Cardiac muscle cell (in vitro differentiated cells and primary cell): ENCODE measurements around the genes TFDP3 and GPC4.

DNA sequence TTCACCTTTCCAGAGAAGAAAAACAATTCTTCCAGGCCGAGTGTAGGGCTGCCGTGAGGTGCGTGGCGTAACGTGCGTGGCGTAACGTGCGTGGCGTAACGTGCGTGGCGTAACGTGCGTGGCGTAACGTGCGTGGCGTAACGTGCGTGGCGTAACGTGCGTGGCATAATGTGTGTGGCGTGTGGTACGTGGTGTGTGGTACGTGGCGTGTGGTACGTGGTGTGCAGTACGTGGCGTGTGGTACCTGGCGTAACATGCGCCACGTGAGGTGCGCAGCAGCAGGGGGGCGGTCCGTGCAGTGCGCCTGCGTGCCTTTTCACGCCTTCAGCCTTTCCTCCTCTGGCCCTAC is at the start of gene TFDP3:
Gene TFDP3 (minus strand): TSS at position 62 of the 349 bp plus-strand sequence.
- RAMPAGE, long total RNA: no peak
- RRBS: no CpG with 5 or more reads among the region's 40 CpGs

- RAMPAGE, long total RNA: no peak
- RRBS: 7% methylated on average over 29 of the region's 123 CpGs
Observed at GRCh38 chrX:133415017-133416167, at the start of gene GPC4. GPC4 (minus strand) TSS chrX:133415489.

GRCh38 chrX:134603872-134604367 is 54.4 kb downstream of the PLAC1 start:
- RAMPAGE, long total RNA: no peak
- RRBS: no CpG with 5 or more reads among the region's 1 CpG

GRCh38 chrX:134793784-134794459 is 3.1 kb downstream of the PABIR2 start:
- RAMPAGE, long total RNA: no peak
- RRBS: no CpG with 5 or more reads among the region's 9 CpGs

DNA sequence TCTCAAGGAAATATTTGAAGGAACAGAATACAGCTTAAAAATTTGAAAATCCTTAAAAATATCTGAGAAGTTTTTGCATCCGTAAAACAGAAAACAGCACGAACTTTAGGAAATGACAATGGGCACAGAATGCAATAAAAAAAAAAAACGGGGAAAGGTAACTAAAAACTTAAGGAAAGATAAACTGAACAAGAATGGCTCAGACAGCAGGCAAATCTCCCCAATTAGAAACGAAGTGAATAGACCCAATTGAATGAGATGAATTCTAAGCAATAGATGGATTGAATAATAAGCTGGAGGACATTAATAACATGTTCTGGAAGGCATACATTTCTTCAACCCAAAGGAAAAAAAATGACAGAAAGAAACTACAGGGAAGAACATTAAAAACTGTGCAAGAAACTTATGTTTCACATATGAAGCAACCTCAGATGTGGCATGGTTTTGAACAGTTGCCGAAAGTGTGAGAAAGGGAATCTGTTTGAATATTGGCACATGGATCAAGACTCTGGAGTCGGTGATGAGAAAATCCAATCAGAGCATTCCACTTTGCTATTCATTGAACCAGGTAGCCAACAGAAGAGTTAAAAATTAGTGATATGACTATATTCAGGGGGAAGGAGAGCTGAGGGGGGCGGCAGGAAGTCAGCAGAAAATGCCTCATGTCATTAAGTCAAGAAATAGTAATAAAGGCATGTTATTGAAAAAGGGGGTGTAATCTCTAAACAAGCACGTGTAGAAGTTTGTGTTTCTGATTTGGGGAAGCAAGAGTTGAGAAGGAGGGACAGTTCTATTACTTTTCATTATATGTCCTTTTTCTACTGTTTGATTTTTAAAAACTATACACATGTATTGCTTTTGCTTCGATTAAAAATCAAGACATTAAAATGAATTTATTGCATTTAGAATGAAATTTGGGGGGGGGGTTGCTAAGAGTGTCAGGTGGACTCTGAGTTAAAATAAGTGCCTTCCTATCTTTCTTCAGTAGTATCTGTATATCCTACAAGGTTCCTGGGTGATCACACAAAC is 1.1 kb downstream of the SMIM10 start:
- RAMPAGE, long total RNA: no peak
- RRBS: no CpG with 5 or more reads among the region's 9 CpGs

DNA sequence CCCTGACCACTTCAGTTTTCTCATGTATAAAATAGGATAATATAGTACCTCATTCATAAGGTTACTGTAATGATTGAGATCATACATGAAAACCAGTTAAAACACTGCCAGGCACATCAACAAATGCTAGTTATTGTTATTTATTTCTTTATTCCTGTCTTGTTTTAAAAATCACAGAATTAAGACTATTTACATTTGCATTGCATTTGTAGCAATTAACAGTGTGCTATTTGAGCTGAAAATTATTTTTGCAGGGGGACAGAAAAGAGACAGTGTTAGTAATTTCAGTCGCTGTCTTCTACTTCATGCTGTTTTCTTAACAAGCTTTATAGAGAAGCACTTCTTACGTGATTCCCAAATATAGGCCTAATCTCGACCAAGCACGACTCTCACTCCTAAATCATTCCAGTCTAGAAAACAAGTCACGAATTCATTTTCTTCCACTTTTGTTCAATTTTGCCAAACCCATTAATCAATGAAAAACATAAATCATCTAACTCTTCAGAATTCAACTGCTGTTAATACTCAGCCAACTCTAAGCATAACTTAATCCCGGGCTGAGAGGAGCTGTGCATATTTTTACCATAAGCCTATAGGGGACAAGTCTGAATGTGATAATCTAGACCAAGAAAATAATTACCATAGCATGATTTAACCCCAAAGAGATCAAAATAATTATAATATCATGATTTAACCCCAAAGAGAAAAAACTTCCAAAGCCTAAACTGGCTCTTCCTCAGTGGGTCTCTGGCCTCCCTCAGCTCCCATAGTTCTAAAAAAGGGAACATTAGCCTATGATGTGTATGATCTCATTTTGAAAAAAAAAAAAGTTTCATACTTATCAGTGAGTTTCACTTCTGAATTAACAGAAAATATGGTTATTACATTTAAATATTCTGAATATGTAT is 70.4 kb upstream of the FHL1 start:
- RAMPAGE, long total RNA: no peak
- RRBS: no CpG with 5 or more reads among the region's 6 CpGs

GRCh38 chrX:136127073-136127569 is 69.7 kb upstream of the FHL1 start:
- RAMPAGE, long total RNA: no peak
- RRBS: no CpG with 5 or more reads among the region's 5 CpGs

GRCh38 chrX:136159549-136159925 is 37.3 kb upstream of the FHL1 start:
- RAMPAGE, long total RNA: no peak
- RRBS: no CpG with 5 or more reads among the region's 2 CpGs

DNA sequence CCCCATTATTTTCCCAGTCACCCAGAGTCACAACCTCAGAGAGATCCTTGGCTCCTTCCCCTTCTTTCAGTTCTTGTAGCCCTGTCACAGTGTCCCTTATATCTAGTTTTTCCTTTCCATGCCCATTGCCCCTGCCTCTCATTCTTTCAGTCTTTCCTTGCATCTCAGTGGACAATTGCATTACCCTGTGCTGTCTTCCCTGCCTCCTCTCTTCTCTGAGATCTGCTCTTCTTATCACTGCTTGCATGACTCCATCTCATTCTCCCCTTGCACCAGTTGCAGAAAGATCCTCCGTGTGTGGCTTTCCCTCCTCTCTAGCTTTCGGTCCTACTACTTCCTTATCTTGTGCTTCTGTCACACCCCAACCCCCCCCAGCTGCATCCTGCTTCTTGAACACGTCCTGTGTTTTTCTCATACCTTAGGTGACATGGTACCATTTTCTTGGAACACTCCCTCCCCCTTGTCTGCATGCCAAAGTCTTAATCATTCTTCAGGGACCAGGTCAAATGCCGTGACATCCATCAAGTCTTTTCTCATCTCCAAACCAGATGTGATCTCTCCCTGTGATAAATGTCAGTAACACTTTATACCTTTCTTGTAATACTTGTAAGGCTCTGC is 3.1 kb upstream of the FHL1 start:
- RAMPAGE, long total RNA: no peak
- RRBS: no CpG with 5 or more reads among the region's 4 CpGs

DNA sequence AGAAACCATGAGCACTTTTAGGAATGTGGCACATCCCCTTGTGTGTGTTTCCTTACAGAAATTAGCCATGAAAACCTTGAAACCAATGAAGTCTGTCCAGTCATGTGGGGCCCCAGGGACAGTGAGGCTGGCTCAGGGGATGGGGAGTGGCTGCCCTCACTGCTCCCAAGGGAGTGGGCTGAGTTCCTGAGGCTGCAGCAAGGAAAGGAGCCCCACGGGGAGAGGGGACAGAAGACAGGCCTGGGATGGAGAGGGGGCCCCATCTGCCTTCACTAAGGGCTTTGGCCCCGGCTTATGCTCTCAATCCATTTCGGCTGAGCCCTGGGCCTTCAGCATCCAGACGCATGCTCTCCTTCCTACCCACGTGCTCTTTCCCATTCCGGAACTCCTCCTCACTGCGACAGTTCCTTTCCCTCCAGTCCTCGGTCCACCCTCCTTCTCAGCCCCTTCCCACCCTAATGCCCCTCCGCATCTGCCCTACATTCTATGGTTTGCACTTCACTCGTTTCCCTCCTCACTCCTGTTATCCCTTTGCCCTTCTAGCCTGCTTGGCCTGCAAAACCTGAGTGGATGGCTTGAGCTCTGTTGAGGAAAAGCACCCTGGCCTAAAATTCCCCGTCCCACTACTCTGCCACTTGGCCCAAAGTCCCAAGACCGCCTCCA is 15.5 kb downstream of the FHL1 start:
- RAMPAGE, long total RNA: no peak
- RRBS: 74% methylated on average over 4 of the region's 12 CpGs

DNA sequence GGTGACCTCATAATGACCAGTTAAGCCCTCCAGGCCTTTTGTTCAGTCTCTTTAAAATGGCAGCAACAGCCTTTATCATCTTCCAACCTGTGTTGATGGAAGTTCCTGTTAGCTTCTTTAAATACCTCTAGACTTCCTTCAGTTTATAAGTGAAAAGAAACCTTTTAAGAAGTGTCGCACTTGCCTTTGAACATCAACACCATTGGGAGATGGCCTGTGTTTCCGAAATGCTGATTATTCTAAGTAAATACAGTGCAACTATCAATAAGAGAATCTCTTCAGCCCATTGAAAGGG is 5.5 kb downstream of the CD40LG start:
- RAMPAGE, long total RNA: no peak
- RRBS: no CpG with 5 or more reads among the region's 2 CpGs

DNA sequence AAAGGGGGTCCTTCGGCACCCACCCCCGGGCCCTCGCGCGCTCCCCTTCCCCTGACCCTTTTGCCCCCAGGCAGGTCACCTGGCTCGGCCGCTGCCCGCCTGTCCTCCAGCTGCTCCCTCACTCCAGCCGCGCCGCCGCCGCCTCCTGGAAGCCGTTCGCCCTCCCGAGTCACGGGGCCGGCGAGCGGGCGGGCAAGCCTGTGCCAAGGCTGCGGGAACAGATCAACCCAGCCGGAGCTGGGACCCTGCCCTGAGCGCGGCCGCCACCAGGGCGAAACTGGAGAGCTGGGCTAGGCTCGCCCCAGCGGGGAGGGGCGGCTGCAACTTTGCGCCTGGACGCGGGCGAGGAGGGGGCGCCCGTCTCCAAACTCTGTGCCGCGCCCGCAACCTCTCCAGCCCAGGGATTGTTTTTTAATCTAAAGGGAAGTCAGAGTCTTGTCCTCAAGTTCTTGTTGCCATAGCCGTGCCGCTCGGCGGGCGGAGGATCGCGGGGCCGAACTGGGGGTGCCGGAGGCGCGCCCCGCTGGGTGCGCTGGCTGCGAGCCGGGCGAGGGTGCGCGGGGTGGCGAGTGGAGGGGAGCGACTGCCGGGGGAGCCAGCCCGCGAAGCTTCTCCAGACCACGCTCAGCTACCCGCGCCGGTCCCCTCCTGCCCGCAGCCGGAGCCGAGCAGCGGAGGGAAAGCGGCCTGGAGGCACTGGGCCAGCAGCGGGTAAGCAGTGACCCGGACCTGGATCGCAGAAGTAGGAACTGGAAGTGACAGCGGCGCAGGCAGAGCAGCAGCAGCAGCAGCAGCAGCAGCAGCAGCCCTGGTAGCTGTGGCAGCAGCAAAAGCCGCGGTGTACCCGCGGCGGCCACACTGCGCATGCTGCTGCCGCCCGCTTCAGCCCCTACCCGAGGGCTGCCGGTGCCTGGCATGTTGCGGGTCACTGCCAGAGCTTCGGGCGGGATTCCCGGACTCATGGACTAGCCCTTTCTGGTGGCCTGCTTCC is 13.4 kb downstream of the ARHGEF6 start:
- RAMPAGE, long total RNA: no peak
- RRBS: 12% methylated on average over 40 of the region's 90 CpGs

DNA sequence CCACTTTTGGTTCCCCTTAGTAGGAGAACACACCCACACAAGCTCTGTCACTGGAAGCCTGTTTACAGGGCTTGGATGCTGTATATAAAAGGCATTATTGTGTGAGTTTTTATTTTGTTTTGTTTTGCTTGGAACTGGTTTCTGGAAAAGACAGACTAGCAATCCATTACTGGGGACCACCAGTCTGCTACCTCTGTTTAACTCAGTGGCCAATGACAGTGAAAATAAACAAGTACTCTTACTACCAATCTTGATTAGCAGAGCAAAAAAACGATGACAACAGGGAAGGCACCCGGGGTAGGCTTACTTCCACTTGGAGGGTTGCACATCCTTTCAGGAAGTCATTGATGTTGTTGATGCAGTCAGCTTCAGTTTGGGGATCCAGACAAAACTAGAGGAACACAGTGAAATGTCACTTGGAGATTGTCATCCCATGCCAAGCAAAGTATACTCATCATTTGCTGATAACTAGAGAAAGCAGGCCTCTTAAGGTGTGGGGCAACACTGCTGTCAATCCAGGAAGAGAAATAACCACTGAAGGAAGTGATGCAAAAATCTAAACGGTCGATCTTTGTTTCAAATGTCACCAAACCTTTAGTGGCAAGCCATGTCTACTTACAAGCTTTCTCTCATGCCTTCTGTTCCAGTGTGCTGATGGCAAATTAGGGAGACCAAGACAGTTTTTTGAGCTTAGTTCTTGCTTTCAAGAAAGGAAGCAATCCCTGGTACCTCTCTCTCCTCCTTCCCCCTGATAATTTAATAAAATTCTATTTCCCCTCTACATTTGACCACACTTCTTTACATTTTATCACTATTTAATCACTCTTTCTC is 1.4 kb downstream of the ARHGEF6 start:
- RAMPAGE, long total RNA: no peak
- RRBS: no CpG with 5 or more reads among the region's 4 CpGs

DNA sequence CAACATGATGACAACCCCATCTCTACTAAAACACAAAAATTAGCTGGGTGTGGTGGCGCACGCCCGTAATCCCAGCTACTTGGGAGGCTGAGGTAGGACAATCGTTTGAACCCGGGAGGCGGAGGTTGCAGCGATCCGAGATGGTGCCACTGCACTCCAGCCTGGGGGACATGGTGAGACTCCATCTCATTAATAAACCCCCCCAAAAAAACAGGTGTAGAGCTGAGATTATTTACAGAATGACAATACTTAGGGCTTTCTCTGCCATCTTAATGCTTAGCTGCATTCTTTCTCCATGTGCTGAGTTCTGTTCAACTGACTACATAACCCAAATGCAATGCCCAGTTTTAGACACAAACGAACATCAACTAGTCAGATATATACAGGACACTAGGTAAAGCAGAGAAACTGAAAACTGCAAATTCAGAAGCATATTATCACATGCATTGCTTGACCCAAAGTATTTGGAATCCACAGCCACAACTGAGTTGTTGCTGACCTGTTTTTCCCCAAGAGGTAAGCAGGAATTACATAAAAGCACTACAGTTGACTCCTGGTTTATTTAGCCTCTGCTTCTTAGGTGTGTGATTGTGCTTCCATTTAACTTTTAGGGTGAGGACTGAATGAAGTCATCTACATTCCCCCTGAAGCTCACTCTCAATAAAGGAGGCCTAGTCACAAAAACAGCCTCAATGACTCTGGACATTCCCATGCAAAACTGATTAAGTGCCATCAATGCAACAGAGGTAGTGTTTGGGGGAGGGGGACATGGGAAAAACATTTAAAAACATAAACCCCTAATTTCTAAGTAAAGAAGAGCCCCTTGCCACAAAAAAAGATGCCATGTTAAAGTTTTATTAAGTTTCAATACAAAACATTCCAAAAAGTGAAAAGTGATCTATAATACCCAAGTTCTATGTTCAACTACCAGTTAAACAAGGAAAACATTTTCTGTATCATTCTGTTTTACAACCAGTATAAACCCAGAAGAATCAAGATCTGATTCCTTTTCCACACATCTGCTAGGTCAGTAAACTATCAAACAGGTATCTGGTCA is 11.8 kb downstream of the RBMX start:
- RAMPAGE, long total RNA: no peak
- RRBS: no CpG with 5 or more reads among the region's 9 CpGs

- RAMPAGE, long total RNA: no peak
- RRBS: no CpG with 5 or more reads among the region's 28 CpGs
Observed at GRCh38 chrX:136909689-136910640, 29.4 kb upstream of the RBMX start.

- RAMPAGE, long total RNA: no peak
- RRBS: 94% methylated on average over 1 of the region's 10 CpGs
Observed at GRCh38 chrX:136935521-136936022, 55.0 kb upstream of the RBMX start.

DNA sequence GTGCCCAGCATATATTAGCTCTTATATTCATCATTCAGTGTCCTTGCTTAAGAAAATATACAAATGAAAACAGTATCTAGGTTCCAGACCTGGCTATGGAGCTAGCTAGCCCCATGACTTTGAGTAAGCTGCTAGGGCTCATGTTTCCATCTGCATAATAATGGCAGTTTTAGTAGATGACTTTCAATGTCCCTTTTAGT is 435.3 kb downstream of the ZIC3 start:
- RAMPAGE, long total RNA: no peak

- RAMPAGE, long total RNA: no peak
- RRBS: no CpG with 5 or more reads among the region's 17 CpGs
Observed at GRCh38 chrX:138712055-138712521, 571 bp upstream of the FGF13 start.

- RAMPAGE, long total RNA: no peak
- RRBS: no CpG with 5 or more reads among the region's 85 CpGs
Observed at GRCh38 chrX:139203927-139204740, 326.4 kb upstream of the F9 start.

- RAMPAGE, long total RNA: no peak
- RRBS: no CpG with 5 or more reads among the region's 1 CpG
Observed at GRCh38 chrX:139297888-139298135, 232.7 kb upstream of the F9 start.